Right common carotid artery plus branches (tissue), 1 donor: ENCODE data around the gene CREB3L2.

DNA sequence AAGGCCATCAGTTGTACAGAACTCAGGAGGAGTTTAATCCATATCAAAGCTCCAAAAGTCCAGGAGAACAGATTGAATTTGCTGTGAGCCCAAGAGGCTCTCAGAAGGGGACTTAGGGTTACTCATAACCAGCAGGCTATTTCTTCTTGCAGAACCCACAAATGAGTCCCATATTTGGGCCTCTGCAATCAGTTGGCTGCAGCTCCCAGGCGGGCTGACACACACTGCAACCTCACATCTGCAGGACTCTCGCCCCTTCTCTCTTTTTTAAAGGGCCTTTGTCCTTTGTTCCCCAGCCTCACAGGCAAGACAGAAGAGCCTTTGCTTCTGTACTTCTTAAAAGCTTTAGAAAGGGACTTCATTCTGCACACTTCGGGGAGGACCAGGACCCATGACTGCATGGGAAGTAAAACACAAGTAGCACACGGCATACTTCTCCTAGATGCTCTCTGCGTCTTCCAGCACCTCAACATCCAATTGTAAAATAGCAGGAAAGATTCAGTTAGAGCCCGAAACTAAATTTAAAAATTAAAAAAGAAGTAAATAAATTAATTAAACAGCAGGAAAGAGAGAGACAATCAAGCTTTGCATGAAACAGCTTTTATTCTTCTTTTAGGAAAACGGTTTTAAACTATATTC, 26.6 kb downstream of the CREB3L2 start:
- PRO-cap: bidirectional peak, plus-strand start at position 368 of the sequence, minus-strand start at position 114 of the sequence

GRCh38 chr7:137981116-137982107, 20.5 kb downstream of the CREB3L2 start:
- PRO-cap: bidirectional peak, plus-strand start at chr7:137981872, minus-strand start at chr7:137981734

GRCh38 chr7:137987765-137988273, 14.1 kb downstream of the CREB3L2 start:
- PRO-cap: no peak

DNA sequence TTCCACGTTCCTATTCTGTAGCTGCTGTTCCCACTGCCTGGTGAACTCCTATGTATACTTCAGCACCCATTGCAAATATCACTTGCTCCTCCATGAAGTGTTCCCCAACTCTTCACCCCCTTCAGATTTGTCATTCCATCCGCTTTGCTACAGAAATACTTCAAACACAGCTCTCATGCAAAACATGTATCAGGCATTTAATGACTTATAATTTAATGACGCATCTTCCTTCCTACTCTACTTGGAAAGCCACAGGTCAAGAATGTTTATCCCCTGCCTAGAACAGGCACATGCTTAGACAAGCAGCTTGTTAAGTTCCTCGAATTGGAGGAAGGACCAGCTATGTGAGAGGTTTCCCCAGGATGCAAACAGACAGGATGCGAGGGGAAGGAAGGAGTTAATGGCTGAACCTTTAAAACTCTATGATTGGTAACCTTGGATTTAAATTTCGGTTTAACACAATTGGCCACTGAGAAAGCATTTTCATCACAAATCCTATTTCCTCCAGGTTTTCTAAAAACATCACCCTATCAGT, 11.6 kb downstream of the CREB3L2 start:
- PRO-cap: no peak

DNA sequence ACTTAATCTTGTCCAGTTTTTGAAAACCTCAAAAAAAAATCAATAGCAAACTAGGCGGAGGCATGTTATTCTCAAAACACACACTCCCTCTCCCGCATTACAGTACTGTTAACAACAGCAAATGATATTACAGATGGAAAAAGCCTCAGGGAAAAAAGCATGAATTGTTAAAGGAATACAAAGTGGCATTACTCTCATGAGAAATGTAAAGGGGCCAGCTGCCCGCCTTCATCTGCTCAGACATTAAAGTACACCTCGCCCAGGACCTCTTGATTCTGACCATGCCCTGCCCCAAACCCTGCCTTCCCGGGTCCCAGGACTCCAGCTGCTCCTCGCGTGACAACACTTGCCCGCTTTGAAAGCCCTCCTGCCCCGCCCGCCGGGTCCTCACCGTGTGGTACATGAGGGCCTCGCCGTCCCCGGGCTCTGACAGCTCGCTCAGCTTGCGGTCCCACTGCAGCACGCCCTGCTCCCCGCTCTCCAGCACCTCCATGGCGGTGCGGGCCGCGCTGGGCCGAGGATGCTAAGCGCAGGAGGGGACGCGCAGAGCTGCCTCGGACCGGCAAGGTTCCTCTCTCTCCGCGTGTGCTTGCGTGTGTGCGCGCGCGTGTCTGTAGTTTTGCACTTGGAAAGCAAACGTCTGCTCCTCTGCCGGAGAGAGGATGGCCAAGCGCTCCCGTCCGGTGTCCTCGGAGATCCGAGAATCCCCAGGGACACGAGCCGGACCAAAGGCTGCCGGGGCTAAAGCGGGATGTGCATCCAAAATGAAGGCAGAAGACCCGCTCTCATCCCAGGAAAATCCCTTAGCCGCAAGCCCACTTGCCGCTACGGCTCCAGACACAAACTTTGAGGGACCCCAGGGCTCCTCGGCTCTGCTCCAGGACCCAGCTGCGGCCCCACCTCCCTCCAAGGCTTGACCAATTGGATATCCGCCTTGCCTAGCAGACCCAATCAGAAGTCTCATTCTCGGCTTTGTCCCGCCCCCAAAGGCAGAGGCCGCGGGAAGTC, at the start of gene CREB3L2:
Gene CREB3L2, minus strand, starts transcription at position 874 of the 1,008 bp plus-strand sequence.
- PRO-cap: bidirectional peak, plus-strand start at position 429 of the sequence, minus-strand start at position 357 of the sequence; unidirectional peak, minus-strand start at position 699 of the sequence; unidirectional peak, minus-strand start at position 874 of the sequence

DNA sequence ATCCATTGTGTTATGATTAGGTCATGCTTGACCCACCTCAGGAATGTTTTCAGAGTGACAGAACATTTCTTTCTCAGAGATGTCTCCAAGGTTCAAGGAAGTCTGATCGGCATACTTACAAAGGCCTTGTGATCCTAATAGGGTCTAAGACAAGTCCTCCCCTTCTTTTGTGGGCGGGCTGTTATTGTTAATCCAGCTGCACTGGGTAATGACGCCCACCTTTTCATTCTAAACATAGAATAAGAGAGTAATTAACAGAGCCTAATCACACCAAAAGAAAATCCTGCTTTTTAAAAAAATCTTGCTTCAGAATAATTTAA, 110.8 kb downstream of the AKR1D1 start:
- PRO-cap: no peak

- PRO-cap: no peak
Measured at GRCh38 chr7:138458390-138458944, 1.6 kb upstream of the TRIM24 start.

DNA sequence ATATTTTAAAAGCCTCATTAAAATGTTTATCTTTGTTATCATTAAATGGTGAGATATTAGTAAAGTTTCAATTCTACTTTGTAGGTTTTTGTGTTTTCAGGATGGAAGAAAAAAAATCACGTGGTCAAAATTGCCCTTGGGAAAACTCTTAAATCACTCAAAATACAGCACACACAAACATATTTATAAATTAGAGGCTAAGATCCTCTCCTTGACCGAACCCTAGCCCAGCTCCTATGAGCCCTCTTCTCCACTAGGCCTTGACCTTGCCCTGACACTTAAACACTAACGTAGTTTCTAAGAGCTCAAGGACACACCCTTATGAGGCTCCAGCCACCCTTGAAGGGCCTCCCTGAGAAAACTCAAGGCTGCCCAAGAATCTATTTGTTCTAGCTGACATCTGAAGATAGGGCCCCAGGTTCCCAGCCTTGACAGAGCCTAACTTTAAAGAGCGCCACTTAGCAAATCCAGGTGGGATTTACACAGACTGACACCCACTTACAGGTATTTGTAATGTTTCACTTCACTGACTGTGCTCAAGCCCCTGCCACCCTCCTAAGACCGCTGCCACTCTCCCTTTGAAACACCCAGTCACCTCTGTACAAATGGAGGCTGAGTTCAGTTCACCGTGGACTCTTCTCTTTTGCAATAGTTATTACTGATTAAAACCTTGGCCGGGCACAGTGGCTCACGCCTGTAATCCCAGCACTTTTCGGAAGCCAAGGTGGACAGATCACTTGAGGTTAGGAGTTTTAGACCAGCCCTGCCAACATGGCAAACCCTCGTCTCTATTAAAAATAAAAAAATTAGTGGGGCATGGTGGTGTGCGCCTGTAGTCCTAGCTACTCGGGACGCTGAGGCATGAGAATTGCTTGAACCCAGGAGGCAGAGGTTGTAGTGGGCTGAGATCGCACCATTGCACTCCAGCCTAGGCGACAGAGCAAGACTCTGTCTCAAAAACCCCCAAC, 90.5 kb downstream of the SVOPL start:
- PRO-cap: no peak

DNA sequence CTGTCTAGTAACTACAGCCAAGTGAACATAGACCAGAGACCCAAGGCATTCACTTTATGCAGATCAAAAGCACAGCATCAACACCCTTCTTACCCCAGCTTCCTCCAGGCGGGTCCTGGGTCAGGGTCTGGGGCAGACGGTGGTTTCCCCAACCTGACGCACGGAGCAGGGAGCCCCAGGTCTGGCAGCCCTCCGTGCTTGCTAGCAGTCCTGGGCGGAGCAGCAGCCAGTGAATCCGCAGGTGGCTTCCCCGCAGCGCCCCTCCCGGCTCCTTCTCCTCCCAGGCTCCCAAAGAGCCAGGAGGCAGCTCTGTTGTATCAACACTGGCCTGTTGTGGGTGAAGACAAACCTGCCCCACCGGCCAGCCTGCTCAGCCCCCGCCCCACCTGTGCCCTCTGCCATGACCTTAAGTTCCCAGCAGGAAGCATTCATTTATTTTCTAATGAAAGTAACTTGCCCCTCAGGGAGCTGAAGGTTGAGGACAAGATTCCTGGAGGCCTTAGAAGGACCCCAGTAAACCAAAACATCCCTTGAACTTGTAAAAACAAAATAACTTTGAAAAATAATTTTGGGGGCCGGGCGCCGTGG, 24.0 kb upstream of the TMEM213 start:
- PRO-cap: no peak

DNA sequence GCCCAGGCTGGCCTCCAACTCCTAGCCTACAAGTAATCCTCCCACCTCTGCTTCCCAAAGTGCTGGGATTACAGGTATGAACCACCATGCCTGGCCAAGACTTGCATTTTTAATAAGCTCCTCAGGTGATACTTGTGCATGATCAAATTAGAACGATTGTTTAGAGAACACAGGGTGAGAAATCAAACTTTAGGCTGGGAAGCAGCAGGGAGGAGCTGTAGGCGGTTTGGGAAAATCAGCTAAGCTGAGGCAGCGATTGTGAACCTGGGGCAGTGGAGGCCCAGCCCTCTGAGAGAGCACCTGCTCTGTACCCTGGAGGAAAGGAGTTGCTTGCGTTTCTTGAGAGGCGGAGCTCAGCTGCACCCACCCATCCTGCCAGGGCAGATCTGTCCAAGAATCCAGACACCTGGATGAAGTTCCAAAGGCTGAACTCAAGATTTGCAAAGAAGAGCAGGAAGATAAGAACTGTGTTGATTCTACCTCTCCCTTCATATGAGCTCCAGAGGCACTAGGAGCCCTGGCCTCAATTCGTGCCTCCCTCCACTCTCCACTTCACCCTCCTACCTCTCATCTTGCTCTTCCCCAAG, 21.7 kb upstream of the TMEM213 start:
- PRO-cap: no peak

DNA sequence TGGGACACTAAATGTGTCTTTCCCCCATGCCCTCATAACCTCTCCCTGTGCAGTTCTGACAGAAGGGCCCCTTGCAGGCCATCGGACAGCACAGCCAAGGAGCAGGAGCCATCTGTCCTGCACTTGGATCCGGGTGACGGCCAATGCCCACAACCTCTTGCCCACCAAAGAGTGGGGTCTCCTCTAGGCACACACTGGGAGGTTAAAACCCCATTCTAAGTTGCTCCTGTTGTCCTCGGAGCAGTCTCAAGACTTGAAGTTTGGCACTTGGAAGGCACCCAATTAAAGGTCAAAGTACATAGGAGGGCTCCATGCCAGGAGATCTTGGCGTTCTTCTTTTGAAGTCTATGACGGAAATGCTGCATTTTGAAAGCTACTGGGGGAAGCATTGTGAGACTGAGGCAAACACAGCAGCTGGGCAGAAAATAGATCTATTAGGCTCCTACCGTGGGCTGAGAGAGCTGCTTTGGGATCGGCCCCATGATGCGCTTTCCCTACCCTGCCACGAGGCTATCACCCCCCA, 20.2 kb downstream of the KIAA1549 start:
- PRO-cap: no peak

- PRO-cap: unidirectional peak, plus-strand start at chr7:139035229
Measured at GRCh38 chr7:139035107-139035571, 703 bp downstream of the ZC3HAV1L start.

GRCh38 chr7:139078678-139079479, 30.6 kb downstream of the ZC3HAV1 start:
- PRO-cap: no peak

- PRO-cap: no peak
Measured at GRCh38 chr7:139094980-139095834, 14.3 kb downstream of the ZC3HAV1 start.

- PRO-cap: no peak
Measured at GRCh38 chr7:139108546-139108749, 1.1 kb downstream of the ZC3HAV1 start.

GRCh38 chr7:139288097-139288463, 53.1 kb upstream of the FMC1 start:
- PRO-cap: no peak

GRCh38 chr7:139384124-139384498, 24.4 kb downstream of the LUC7L2 start:
- PRO-cap: no peak

DNA sequence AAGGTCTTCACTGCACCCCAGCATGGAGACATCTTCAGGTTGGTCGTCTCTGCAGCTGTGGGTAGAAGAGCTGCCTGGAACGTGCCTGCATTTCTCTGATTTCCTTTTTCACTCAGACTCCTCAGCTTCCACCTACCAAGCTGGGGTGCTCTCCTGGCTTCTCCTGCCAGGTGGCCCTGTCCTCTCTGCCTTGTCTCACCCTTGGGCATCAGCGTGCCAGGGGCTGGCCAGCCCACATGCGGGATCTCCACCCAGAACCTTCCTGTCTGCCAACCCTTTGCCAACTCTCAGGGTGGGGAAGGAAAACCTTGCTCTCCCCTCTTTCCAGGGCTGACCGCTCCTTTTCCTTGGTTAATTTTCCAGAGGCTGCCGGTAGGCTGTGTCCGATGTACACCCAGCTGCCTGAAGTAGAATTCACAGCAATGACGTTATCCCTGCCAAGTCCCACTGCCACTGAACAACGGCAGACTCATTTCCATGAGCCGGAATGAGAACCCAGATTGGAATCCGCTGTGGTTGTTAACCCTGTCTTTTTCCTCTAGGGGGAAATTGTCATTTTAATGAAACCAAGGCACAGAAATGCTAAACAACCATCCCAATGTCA, 30.6 kb downstream of the KLRG2 start:
- PRO-cap: no peak

DNA sequence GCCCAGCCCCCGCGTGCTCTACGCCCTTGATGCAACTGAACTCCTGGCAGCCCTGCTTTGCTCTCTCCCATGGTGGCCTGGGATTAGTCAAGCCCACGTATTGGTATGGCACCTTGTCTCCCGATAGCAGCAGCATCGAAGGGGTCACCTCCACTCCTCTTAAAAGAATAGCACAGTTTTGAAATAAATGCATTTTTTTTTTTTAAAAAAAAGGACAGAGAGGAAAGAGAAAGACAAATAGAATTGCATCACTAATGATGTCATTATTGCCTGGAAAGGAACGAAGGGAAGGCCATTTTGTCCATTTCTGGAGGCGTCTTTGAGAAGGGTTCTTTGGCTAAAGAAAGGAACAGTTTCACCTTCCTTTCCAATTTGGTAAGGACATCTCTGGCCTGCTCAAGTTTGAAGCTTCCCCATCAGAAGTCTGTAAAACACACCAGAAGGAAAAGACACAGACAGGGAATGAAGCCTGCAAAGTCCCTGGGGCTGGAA, 43.8 kb downstream of the CLEC2L start:
- PRO-cap: no peak

- PRO-cap: no peak
Measured at GRCh38 chr7:139583709-139584241, 60.3 kb downstream of the CLEC2L start.